HepG2 (cell line): ENCODE results near the gene B4GALNT3.

DNA sequence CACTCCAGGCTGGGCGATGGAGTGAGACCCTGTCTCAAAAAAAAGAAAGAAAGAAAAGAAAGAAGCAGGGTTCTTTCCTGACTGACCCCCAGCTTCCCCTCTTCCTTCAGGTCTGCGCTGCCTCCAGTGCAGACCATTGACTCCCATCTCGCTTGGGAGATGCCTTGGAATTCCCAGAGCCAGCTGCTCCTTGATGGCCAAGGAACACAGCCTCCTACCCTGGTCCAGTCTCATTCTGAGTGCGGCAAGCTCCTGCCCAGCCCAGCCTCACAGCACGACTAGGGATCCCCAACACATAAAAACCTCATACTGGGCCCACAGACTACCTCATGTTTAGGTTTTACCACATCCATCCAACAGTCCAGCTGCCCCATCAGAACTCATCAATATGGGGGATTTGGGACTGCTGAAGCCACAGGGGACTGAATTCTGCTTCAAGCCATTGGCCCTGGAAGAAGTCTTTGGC is 25.2 kb downstream of the IQSEC3 start:
- RRBS, 2 experiments: no CpG with 5 or more reads among the region's 5 CpGs
CAGE:
- cytosol, long polyA minus RNA: no peak
- cytosol, long polyA plus RNA: no peak
- long polyA plus RNA: no peak
- nucleus, long polyA minus RNA: no peak
- nucleus, long polyA plus RNA: no peak

- RRBS, 2 experiments: no CpG with 5 or more reads among the region's 12 CpGs
CAGE:
- cytosol, long polyA minus RNA: no peak
- cytosol, long polyA plus RNA: no peak
- long polyA plus RNA: no peak
- nucleus, long polyA minus RNA: no peak
- nucleus, long polyA plus RNA: no peak
Observed at GRCh38 chr12:210270-210849, 3.6 kb downstream of the SLC6A12 start.

DNA sequence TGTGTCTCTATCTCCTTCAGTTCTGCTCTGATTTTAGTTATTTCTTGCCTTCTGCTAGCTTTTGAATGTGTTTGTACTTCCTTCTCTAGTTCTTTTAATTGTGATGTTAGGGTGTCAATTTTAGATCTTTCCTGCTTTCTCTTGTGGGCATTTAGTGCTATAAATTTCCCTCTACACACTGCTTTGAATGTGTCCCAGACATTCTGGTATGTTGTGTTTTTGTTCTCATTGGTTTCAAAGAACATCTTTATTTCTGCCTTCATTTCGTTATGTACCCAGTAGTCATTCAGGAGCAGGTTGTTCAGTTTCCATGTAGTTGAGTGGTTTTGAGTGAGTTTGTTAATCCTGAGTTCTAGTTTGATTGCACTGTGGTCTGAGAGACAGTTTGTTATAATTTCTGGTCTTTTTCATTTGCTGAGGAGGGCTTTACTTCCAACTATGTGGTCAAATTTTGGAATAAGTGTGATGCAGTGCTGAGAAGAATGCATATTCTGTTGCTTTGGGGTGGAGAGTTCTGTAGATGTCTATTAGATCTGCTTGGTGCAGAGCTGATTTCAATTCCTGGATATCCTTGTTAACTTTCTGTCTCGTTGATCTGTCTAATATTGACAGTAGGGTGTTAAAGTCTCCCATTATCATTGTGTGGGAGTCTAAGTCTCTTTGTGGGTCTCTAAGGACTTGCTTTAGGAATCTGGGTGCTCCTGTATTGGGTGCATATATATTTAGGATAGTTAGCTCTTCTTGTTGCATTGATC is 15.4 kb downstream of the KDM5A start:
- RRBS, 2 experiments: no CpG with 5 or more reads among the region's 2 CpGs
CAGE:
- cytosol, long polyA minus RNA: no peak
- cytosol, long polyA plus RNA: no peak
- long polyA plus RNA: no peak
- nucleus, long polyA minus RNA: no peak
- nucleus, long polyA plus RNA: no peak

GRCh38 chr12:411581-412108 is 10.2 kb downstream of the CCDC77 start:
- RRBS, 2 experiments: no CpG with 5 or more reads among the region's 8 CpGs
CAGE:
- cytosol, long polyA minus RNA: no peak
- cytosol, long polyA plus RNA: no peak
- long polyA plus RNA: no peak
- nucleus, long polyA minus RNA: no peak
- nucleus, long polyA plus RNA: no peak

DNA sequence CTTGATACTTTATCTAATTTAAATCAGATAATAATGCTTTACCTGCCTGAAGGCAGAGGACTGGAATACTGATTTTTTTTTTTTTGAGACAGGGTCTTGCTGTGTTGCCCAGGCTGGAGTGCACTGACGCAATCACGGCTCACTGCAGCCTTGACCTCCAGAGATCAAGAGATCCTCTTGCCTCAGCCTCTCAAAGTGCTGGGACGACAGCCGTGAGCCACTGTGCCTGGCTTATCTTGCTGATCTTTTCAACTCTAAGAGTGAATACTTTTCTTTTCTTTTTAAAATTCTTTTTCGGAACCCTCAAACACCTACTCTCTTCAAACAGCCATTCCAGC is 688 bp upstream of the B4GALNT3 start:
- RRBS, 2 experiments: no CpG with 5 or more reads among the region's 5 CpGs
CAGE:
- cytosol, long polyA minus RNA: no peak
- cytosol, long polyA plus RNA: no peak
- long polyA plus RNA: no peak
- nucleus, long polyA minus RNA: no peak
- nucleus, long polyA plus RNA: no peak

- RRBS, 2 experiments: 2% methylated on average over 47 of the region's 109 CpGs
CAGE:
- cytosol, long polyA minus RNA: no peak
- cytosol, long polyA plus RNA: no peak
- long polyA plus RNA: no peak
- nucleus, long polyA minus RNA: no peak
- nucleus, long polyA plus RNA: no peak
Observed at GRCh38 chr12:459744-460628, at the start of gene B4GALNT3. Gene B4GALNT3 (plus strand): TSS chr12:459939.

- RRBS, 2 experiments: no CpG with 5 or more reads among the region's 23 CpGs
CAGE:
- cytosol, long polyA minus RNA: no peak
- cytosol, long polyA plus RNA: no peak
- long polyA plus RNA: no peak
- nucleus, long polyA minus RNA: no peak
- nucleus, long polyA plus RNA: no peak
Observed at GRCh38 chr12:461381-462164, 1.8 kb downstream of the B4GALNT3 start.

DNA sequence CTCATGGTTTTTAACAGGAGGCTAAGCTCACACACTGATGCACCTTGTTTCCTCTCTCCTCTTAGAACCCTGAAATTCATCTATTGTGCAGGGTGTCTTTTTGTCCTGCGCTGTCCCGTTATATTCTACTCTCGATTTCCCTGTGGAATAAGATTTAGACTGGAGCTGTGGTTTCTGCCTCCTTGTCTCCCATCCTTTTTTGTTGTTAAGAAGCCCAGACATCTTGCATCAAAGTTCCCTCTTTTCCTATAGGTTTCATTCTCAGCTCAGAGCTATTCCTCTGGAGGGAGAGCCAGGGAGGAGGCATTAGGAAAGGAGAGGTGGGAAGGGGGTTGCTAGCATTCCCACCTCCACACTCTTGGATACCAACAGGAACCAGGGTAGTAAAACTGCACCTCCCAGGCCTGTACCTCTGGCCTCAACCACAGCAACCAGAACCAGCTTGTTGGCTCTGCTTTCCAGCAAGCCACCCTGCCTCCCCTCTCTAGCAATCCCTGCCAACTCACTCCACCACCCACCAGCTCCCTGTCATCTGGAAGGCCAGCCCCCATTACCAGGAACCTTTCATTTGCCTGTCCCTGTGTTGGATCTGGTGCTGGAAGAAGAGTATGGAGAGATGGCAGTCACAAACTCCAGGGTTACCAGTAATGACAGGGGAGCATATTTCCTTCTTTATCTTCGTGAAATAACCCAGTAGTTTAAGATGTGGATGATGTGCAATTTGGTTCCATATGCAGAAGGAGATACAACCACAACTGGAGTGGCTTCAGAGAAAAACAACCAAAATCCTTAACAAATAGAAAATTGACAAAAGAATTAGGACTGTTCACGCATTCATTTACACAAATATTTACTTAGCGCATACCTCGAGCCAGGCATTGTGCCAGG is 3.1 kb downstream of the B4GALNT3 start:
- RRBS, 2 experiments: no CpG with 5 or more reads among the region's 7 CpGs
CAGE:
- cytosol, long polyA minus RNA: no peak
- cytosol, long polyA plus RNA: no peak
- long polyA plus RNA: no peak
- nucleus, long polyA minus RNA: no peak
- nucleus, long polyA plus RNA: no peak

DNA sequence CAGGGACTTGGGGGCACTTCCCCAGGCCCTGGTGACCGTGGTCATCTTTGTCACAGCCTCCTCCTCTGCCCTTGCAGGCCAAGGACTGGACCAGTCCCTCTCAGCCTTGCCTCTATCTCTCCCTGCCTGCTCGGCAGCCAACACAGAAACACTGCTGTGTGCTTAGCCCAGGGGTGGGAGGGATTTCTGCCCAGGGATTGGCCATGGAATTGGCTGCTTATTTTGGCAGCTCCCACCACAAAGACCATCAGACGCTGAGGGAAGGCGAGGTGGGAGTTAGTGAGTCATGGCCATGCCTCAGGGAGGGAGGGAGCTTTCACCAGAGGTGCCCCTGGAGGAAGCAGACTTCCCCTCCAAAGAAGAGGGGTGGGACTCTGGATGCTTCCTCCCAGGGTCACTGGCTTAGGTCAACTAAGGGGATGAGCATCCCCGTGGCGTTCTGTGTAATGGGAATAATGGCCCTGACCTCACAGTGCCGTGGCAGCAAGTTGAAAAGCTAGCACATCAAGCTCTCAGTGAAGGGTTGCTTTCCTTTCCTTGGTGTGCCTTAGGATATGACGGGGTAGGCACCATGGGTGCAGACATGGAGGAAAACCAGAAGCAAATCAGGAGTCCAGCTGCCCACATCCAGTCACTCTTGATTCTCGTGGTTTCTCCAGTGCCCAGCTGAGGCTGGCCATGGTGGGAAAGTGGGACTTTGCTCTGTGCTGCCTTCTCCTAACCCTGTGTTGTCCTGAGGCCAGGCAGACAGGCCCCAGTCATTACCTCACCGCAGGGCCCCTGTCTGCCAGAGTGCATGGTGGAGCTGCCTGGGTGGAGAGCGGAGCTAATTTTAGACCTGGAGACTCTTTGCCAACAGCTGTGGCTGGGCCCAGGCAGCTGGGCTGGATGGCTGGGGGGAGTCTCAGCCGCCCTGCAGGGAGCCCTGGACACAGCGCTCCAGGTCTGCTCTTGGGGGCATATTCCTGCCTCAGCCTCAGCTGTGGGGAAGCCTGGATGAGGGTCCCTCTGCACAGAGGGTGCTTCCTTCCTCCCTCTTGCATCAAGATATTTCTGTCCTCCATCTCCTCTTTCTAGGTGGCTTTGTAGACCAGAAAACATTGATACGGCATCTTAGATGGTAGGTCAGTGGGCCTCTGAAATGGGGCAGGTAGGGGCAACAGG is 21.5 kb downstream of the B4GALNT3 start:
- RRBS, 2 experiments: no CpG with 5 or more reads among the region's 14 CpGs
CAGE:
- cytosol, long polyA minus RNA: no peak
- cytosol, long polyA plus RNA: no peak
- long polyA plus RNA: no peak
- nucleus, long polyA minus RNA: no peak
- nucleus, long polyA plus RNA: no peak

GRCh38 chr12:484720-485214 is 25.0 kb downstream of the B4GALNT3 start:
- RRBS, 2 experiments: no CpG with 5 or more reads among the region's 7 CpGs
CAGE:
- cytosol, long polyA minus RNA: no peak
- cytosol, long polyA plus RNA: no peak
- long polyA plus RNA: no peak
- nucleus, long polyA minus RNA: no peak
- nucleus, long polyA plus RNA: no peak

GRCh38 chr12:561772-562524 is 101.3 kb downstream of the NINJ2 start:
- RRBS, 2 experiments: no CpG with 5 or more reads among the region's 25 CpGs
CAGE:
- cytosol, long polyA minus RNA: no peak
- cytosol, long polyA plus RNA: no peak
- long polyA plus RNA: no peak
- nucleus, long polyA minus RNA: no peak
- nucleus, long polyA plus RNA: no peak

DNA sequence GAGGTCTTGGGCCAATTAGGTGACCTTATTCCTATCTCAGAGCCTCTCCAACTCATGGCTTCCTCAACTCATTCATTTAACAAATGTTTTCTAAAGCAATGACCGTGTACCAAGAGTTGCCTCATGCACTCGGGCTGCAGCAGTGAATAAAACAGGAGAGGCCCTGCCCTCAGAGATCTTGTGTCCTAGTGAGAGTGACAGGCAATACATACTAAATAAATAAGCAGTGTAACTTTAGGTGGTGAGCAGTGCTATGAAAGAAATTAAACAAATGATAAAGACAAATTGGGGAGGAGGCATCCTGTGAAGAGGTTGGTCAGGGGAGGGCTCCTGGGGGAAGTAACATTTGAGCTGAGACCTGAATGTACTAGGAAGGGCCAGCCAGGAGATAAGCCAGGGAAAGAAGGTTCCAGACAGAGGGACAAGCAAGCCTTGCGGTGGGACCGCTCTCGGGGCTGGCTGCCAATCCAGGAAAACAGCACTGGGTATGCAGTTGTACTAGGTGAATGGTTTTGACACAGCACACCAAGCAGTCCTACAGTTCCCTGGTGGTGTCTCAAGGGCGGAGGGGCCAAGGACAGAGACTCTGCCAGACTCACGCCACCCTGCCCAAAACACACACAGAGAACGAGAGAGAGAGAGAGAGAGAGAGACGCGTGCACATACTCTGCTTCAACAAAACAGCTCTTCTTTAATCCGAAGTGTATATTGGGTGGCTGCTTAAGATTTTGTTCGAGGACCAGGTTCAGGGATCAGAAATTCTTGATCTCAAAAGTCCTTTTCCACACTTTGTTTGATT is 1.3 kb downstream of the NINJ2 start:
- RRBS, 2 experiments: no CpG with 5 or more reads among the region's 12 CpGs
CAGE:
- cytosol, long polyA minus RNA: no peak
- cytosol, long polyA plus RNA: no peak
- long polyA plus RNA: no peak
- nucleus, long polyA minus RNA: no peak
- nucleus, long polyA plus RNA: no peak

DNA sequence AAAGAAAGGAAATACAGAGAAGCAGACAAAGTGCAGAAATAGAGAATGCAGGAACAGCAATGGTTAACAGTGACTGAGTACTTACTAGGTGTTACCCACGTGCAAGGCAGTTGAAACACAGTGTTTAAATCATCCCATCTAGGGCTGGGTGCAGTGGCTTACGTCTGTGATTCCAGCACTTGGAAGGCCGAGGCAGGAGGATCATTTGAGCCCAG is 21.2 kb upstream of the NINJ2 start:
- RRBS, 2 experiments: no CpG with 5 or more reads among the region's 3 CpGs
CAGE:
- cytosol, long polyA minus RNA: no peak
- cytosol, long polyA plus RNA: no peak
- long polyA plus RNA: no peak
- nucleus, long polyA minus RNA: no peak
- nucleus, long polyA plus RNA: no peak

- RRBS, 2 experiments: under 1 to 1% methylated on average over 12 of the region's 59 CpGs
CAGE:
- cytosol, long polyA minus RNA: no peak
- cytosol, long polyA plus RNA: no peak
- long polyA plus RNA: no peak
- nucleus, long polyA minus RNA: no peak
- nucleus, long polyA plus RNA: no peak
Observed at GRCh38 chr12:753314-753794, 975 bp downstream of the WNK1 start.

GRCh38 chr12:884062-884384 is 65.5 kb downstream of the RAD52 start:
- RRBS, 2 experiments: no CpG with 5 or more reads among the region's 5 CpGs
CAGE:
- cytosol, long polyA minus RNA: no peak
- cytosol, long polyA plus RNA: no peak
- long polyA plus RNA: no peak
- nucleus, long polyA minus RNA: no peak
- nucleus, long polyA plus RNA: no peak

GRCh38 chr12:911782-912384 is 37.6 kb downstream of the RAD52 start:
- RRBS, 2 experiments: no CpG with 5 or more reads among the region's 15 CpGs
CAGE:
- cytosol, long polyA minus RNA: no peak
- cytosol, long polyA plus RNA: no peak
- long polyA plus RNA: no peak
- nucleus, long polyA minus RNA: no peak
- nucleus, long polyA plus RNA: no peak

- RRBS, 2 experiments: 3% methylated on average over 6 to 7 of the region's 37 CpGs
CAGE:
- cytosol, long polyA minus RNA: no peak
- cytosol, long polyA plus RNA: no peak
- long polyA plus RNA: no peak
- nucleus, long polyA minus RNA: no peak
- nucleus, long polyA plus RNA: no peak
Observed at GRCh38 chr12:991463-992167, 592 bp downstream of the ERC1 start.

- RRBS, 2 experiments: no CpG with 5 or more reads among the region's 2 CpGs
CAGE:
- cytosol, long polyA minus RNA: no peak
- cytosol, long polyA plus RNA: no peak
- long polyA plus RNA: no peak
- nucleus, long polyA minus RNA: no peak
- nucleus, long polyA plus RNA: no peak
Observed at GRCh38 chr12:1129778-1129977, 138.7 kb downstream of the ERC1 start.

DNA sequence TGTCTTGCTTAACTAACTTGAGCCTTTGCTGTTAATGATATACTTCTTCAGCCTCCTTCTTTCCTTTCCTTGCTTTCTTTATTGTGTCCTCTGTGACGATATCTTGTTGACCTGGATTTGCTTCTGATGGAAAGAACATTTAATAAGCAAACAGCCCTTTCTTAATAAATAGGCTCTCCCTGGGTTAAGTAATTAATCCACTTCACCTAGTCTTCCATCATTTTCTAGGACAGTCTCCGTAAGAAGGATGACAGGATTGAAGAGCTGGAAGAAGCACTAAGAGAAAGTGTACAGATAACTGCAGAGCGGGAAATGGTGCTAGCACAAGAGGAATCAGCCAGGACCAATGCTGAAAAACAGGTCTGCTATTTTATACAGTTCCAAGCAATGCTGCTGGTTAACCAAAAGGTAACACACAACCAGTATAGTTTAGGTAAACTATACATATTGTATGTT is 271.8 kb downstream of the ERC1 start:
- RRBS, 2 experiments: no CpG with 5 or more reads among the region's 3 CpGs
CAGE:
- cytosol, long polyA minus RNA: no peak
- cytosol, long polyA plus RNA: no peak
- long polyA plus RNA: no peak
- nucleus, long polyA minus RNA: no peak
- nucleus, long polyA plus RNA: no peak

DNA sequence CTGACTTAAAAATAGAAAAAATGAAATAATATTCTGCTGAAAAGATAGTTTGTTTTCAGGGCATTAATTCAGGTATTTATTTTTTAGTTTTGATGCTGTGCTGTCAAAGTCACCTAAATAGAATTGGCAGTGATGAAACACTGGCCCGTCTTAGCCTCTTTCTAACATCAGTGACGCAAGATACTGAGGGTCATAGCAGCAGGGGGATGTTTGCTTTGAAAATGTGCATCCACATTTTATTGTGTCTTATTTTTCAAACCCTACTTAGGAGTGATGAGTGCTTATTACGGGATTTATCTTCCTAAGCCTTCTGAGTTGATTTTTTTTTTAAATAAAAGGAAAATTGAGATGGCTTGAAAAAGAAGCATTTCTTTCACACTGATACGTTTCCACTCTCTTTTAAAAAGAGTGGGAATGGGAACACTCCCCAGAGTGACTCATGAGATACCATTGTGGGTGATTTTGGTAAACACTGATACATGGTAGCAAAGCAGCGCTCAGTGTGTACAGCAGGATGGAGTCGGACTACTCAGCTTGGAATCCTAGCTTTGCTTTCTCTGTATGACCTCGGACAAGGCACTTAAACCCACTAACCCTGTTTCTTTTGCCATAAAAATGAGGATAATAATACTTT is 290.8 kb downstream of the ERC1 start:
- RRBS, 2 experiments: no CpG with 5 or more reads among the region's 7 CpGs
CAGE:
- cytosol, long polyA minus RNA: no peak
- cytosol, long polyA plus RNA: no peak
- long polyA plus RNA: no peak
- nucleus, long polyA minus RNA: no peak
- nucleus, long polyA plus RNA: no peak